Vein endothelial cell (primary cell): Measurements from ENCODE around the genes MAP3K7, EPHA7 and FHL5.

DNA sequence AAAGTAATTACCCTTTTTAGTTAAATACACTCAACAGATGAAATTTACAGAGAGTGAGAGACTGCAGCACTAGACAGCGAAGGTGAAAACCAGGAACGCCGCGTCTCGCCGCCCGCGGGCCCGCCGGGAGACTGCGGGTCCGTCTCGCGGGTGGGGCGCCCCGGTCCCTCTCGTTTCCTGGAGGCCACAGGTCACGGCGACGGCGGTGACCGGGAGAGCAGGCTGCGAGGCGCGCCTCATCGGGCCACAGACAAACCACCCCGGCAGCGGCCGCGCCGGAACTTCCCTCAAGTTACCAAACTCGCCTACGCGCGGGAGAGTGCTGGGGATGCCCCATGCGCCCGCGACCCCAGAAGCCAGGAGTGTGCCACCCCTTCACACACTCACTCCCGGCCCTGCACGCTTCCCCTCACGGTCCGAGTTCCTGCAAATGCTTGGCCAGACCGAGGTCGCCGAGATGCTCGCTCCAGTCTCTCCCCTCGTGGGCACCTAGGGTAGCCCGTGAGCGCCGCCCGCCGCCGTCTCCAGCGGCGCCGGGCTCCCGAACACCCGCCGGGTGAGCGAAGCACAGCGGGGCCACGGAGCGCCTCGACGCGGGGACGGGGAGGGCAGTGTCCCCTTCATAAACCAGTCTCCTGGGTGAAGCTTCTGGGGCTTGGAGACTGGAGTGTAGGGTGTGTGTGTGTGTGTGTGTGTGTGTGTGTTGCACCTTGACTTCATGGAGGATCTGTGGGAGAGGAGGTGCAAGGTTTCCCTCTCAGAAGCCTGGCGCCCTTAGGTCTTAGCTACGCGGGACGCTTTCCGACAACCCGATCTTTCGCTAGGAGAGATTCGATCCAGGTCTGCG lies 1.4 kb downstream of the BACH2 start:
- CAGE, long polyA plus RNA: no peak

GRCh38 chr6:90314369-90314941 lies 17.8 kb upstream of the BACH2 start:
- CAGE, long polyA plus RNA: no peak

DNA sequence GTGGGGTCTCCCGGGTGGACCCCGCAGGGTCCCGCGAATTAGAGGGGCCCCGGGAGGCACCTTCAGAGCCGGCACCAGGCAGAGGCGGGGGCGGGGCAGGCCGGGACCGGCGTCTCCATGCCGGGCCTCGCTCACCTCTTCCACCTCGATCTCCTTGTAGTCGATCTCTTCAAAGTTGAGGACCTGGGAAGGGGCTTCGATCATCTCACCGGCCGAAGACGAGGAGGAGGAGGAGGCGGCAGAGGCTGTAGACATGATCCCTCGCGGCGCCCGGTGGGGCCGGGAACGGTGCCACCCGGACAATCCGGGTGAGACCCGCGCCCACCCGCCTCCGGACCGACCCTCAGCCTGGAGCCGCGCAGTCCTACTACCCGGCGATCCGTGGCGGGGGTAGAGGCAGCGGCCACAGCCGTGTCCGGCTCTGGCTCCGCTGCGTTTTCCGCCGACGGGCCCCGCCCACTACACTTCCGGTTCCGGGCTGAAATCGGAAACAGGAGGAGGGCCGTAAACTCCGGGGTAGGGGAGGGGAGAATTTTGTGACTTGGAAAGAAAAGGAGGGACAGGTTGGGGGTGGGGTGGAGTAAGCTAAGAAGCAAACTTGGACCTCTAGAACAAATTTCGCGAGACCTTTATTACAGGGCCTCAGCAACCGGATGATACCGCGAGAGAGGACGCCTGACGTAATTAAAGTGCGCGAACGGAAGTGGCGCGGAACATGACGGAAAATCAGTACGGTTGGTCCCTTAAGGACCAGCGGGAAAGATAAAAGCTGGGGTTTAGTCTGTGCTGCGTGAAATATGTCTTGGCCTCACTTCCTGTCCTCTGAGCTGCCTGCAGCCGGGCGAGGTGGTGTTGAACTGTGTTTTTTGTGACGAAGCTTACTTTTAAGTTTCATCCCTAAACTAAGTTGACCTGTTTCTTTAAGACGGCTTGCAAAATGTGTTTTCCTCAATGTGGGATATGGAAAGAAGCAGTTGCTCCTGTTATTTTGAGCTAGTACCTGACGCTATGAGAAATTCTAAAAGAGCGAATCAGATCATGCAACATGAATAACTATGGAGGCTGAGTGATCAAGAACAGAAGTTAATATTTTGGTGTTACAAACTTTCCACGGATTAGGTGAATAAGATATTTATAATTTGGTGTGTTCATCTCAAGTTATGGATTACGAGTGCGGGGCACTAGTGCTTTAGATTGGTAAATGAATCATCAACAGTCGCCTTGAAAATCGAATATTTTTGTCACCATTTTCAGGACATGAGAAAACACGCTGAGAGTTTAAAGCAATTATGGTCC lies at the start of gene MAP3K7:
MAP3K7 (minus strand) TSS at position 444 of the 1,296 bp plus-strand sequence.
- CAGE, long polyA plus RNA: no peak

- CAGE, long polyA plus RNA: no peak
Observed at GRCh38 chr6:90836470-90836790, 249.6 kb upstream of the MAP3K7 start.

DNA sequence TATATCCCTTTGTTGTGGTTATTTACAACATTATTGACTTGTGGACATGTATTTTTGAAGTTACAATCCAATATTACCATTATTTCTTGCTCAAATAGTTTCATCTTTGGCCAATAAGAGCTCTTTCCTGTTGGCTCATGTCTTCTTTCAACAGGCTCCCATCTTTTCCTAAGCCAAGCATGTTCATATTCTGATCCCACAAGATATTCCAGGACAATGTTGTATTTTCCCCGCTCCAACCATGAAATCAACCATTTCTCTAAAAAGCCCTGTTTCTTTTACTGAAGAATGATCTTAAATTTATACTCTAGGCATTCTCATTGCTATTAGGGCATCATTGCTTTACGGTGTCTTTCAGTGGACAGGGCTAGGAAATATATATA lies 1318.9 kb downstream of the EPHA7 start:
- CAGE, long polyA plus RNA: no peak

DNA sequence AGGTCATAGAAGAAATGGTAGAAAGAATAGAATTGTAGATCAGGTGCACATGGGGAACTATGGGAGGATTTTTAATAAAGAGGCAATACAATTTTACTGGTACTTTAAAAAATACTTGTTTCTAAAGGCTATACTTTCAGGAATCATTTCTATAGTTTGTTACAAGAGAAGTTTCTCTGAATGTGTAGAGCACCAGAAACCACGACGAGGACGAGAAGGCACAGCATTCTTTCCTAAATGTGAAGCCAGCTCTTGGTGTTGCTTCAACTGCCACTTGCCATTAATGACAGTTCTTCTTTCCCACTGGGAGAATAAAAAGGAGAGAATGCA lies 1300.1 kb downstream of the EPHA7 start:
- CAGE, long polyA plus RNA: no peak

DNA sequence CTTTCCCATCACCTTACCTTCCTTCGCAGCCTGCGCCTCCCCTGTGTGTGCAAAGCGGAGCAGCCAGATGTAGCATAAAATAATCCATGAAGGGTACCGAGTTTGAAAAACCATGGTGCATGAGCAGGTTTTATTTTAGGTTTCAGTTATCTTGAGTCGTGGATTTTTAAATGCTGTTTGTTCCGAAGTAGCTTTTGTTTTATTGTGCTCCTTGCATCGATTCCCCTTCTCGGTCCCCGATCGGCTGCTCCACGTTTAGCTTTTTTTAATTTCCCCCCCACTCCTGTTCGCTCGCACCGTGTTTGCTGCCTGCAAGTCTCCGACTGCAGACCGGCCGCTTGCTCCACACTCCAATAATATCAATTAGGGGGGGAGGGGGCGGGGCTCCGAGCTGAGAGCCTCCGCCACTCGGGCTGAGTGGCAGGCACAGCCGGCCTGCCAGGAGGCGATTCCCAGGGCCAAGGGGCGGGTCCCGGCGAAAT lies at the start of gene EPHA7:
EPHA7 (minus strand) TSS at position 332 of the 482 bp plus-strand sequence.
- CAGE, long polyA plus RNA: no peak

- CAGE, long polyA plus RNA: no peak
Observed at GRCh38 chr6:95574688-95575300, 2.5 kb upstream of the MANEA start.

GRCh38 chr6:96562921-96563499 lies at the start of gene FHL5:
FHL5 (plus strand) TSS chr6:96563128.
- CAGE, long polyA plus RNA: no peak

- CAGE, long polyA plus RNA: no peak
Observed at GRCh38 chr6:96601659-96602014, 38.7 kb downstream of the FHL5 start.

GRCh38 chr6:96608039-96608543 lies 45.2 kb downstream of the FHL5 start:
- CAGE, long polyA plus RNA: no peak

- CAGE, long polyA plus RNA: no peak
Observed at GRCh38 chr6:99405445-99405809, 11.4 kb upstream of the COQ3 start.

DNA sequence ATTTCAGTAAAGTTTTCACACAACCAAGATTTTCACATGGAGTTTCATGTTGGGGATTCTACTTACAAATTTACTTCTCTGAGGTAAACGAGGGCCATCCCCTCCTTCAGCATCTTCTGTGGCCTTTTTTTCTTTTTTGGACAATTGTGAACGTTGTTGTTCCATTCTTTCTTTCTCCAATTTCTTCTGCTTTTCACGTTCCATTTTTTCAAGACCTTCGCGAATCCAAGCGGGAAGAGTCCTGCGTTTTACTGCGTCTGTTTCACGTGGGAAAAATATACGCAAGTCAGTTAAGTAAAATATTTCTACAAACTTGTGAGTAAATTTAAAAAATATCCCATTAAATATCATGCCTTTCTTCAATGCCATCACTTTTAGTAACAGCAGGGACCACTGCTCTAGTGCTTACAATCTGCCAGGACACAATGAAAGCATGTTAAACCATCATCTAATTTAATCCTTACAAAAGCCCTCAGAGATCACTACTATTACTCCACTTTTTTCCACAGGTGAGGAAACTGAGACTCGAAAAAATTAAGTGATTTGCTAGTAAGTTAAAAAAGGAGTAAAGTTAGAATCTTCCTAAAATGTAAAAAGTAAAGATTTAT lies 14.1 kb upstream of the COQ3 start:
- CAGE, long polyA plus RNA: no peak

DNA sequence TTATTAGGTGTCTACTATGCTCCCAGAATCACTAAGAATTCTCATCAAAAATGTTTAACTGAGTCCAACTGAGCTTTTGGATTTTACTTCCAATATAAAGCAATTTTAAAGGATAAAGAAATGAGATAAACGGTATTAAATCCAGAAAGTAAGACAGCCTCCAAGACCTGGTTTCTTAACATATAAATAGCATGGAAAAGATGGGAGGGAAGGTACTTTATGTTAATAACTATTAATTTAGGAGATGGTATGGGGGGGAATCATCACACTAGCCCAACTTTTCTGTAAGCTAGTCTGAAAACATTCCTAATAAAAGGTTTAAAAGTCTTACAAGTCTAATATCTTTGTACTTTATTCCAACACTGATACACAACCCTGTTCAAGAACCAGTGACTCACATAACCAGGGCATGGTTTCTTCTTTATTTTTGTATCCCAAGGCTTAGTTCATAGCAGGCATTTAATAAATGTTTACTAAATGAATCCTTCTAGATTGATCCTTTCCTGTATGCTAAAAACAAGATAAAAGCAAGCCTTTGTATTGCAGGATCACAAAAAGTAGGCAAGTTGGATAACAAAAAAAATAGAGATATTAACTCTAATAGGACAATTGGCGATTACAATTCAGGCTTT lies 9.8 kb downstream of the PNISR start:
- CAGE, long polyA plus RNA: no peak

- CAGE, long polyA plus RNA: no peak
Observed at GRCh38 chr6:99426329-99426816, 1.3 kb upstream of the PNISR start.

DNA sequence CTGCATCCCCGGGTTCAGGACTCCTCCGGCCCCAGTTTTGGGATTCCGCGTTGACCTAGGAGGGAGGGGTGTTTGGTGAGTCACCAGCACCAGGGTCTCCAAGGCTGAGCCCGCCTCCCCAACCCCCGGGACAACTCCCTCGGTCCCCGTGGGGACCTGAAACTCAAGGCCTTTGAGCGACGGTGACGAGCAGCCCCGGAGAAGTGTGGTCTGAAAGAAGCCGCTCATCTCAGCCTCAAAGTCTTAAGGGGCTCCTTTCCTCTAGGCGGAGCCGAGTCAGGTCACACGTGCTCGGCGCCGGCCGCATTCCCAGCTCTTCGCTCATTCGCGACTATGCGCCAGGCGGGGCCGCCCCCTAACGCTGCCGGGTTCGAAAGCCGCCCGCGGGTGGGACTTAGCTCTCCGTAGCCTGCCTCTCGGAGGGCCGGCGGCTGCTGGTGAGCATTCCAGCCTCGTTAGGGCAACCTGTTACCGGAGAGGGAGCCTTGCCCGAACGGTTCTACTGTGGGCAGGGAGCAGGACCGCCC lies 3.1 kb upstream of the PRDM13 start:
- CAGE, long polyA plus RNA: no peak

DNA sequence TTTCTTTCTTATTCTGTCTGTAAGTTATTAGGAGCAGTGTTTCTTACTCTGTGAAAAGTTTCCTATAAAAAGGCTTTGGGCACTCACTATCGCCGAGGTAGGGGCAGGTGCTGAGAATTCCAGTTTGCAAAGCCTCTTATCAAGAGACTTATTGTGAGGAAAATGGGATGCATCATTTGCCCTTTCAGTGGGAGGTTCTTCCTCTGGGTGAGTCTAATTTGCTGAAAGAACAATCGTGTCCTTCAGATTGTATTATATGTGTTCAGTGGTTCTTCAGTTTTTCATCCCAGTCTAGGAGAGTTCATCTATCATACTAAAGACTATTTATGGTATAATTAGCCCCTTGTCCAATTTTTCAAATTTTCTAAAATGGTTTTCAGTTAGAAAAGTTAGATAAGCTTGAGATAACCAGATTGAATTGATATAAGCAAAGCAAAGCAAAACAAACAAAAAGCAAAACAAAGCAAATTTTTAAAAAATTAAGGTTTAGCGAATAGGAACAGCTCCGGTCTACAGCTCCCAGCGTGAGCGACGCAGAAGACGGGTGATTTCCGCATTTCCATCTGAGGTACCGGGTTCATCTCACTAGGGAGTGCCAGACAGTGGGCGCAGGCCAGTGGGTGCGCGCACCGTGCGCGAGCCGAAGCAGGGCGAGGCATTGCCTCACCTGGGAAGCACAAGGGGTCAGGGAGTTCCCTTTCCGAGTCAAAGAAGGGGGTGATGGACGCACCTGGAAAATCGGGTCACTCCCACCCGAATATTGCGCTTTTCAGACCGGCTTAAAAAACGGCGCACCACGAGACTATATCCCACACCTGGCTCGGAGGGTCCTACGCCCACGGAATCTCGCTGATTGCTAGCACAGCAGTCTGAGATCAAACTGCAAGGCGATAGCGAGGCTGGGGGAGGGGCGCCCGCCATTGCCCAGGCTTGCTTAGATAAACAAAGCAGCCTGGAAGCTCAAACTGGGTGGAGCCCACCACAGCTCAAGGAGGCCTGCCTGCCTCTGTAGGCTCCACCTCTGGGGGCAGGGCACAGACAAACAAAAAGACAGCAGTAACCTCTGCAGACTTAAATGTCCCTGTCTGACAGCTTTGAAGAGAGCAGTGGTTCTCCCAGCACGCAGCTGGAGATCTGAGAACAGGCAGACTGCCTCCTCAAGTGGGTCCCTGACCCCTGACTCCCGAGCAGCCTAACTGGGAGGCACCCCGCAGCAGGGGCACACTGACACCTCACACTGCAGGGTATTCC lies 170.5 kb downstream of the MCHR2 start:
- CAGE, long polyA plus RNA: no peak

- CAGE, long polyA plus RNA: no peak
Observed at GRCh38 chr6:100393300-100393924, 71.3 kb downstream of the SIM1 start.

DNA sequence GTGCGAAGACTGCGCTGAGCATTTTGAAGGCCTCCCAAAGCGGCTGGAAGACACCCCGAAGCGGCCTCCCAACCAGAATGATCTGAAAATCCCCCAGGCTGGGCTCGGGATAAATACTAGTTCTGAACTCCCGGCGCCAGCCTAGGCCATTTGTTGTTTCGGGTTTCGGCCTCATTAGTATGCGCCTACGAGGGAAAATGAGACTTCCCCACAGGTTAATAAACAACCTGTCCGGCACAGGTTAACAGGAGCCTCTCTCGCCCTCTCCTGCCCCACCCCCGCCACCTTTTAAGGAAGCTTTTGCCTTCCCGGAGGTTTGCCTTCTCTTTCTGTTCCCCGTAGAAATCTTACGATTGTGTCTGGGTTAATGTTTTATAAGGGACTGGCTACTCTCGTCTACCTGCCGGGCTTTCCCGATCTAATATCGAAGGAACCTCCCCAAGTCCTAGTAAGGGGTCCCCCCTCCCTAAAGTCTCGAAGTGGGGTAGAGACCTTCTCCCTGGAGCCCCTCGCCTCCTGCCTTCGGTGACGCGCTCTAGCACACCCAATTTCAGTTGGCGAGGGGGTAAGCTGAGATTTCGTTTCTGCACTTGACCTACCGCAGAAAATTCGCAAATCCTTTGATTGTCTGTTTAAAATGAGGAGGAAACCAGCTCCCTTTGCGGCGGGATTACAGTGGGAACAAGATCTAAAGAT lies 8.8 kb downstream of the SIM1 start:
- CAGE, long polyA plus RNA: no peak

DNA sequence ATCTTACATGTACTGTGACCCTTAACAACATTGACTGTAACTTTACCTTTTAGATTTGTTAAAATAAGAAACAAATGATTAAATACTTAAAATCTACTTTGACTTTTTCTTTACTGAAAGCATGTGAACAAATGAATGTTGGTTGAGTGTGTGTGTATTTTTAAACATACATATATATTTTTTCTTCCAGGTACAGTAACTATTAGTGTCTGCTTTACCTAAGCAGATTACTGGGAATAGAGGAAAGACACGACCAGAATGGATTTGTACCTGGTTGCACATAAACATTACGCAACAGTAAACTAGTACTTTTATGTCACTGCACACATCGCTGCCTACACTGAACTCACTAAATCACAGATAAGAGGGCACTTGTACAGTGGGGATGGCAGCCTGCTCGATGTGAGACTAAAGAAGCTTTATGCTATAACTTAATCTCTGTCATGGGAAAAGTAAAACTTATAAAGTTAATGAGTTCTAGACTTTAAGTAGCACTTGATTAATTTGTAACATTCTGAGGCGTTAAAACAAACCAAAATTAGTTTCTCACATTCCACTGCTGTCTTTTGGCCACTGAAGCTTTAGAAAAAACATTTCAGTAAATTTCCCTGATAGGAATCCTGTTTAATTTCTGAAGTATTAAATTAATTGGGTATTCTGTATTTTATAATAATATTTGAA lies 89.5 kb upstream of the SIM1 start:
- CAGE, long polyA plus RNA: no peak